ENCODE results near the gene FAM181A.

DNA sequence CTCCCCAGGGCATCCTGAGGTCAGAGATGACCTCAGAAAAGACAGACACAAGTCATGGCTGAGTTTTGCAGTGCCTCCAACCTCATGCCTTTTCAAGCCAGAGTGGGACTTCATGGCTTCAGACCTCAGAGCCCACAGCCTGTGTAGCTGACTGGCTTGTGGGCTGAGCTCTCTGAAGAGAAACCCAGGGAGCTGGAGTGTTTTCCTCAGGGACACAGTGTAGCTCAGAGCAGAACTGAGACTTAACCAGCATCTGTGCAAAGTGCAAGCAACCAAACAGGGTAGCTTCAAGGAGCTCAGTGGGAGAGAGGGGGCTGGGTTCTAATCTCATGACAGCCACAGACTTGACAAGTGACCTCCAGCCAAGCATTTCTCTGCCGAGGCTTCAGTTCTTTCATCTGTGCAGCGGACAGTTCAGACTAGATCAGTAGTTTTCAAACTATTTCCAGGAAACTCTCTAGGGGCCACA is 80.1 kb downstream of the LGMN start:
- PRO-cap = no peak

DNA sequence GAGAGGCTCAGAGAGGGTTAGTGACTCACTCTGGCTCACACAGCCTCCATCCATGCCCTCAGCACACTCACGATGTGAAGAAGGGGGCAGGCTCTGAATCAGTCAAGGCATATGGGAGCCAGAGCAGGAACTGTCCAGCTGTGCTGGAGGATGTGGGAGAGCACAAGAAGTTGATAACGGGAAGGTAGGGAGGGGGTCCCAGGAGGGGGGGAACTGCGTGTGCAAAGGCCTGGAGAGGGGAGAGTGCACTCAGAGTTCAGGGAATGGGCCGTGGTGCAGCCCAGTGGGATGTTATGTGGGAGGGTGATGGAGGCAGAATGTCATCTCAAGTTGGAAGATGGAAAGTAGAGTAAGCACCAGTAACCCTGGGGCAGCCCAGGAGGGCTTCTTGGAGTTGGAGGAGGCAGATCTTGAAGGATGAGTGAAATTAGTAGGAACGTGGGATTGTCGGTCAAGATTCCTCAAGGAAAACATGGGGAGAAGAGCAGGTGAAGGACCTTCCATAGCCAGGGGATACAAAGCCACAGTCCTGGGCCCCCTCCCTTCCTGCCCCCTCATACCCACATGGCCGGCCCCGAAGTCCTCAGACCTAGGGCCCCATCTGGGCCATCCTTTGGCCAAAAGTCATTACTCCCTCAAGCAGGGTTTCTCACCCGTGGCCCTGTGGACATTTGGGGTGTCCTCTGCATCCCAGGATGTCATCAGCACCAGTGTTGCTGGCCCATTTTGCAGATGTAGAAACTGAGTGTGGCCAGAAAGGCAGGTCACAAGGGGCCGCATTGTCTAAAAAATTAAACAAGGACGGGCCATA is 77.1 kb downstream of the LGMN start:
- PRO-cap = no peak

DNA sequence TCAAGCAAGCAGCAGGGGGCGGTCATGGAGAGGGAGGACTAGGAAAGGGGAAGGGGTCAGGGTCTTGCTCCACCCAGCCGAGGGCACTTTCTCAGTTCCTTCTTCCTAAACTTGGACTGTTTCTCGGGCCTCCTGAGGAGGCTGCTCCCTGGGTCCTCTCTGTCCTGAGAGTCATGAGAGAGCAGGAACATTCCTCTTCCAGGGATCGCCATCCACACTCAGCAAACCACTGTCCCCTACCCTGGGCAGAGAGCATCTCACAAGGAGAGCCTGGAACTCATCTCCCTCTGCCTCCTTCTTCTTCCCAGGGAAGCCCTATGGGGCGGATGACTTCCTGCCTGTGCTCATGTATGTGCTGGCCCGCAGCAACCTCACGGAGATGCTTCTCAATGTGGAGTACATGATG is 72.3 kb downstream of the LGMN start:
- PRO-cap = no peak

- PRO-cap = no peak
Measured at GRCh38 chr14:92690990-92691453, 57.4 kb downstream of the LGMN start.

DNA sequence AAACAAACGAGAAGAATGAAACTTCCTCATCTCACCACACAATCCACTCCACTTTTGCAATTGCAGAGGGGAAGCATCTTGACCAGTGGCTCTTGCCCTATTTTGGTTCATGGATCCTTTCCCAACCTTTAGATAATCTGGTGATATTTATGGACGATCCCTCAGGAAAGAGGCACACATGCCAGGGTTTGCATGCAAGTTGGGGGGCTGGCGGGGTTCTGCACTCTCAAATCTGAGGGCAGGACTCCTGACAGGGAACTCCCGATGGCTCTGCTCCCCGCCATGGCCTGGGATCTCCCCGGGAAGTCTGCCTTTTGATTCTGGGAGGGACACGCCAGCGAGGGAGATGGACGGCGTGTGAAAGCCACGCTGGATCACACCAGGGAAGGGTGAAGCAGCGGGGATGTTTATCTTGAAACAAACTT is 43.7 kb downstream of the LGMN start:
- PRO-cap = no peak

GRCh38 chr14:92797313-92797793 is 3.2 kb downstream of the GOLGA5 start:
- PRO-cap = no peak

- PRO-cap = no peak
Measured at GRCh38 chr14:92813294-92814163, 19.4 kb downstream of the GOLGA5 start.

GRCh38 chr14:93039417-93040125 is 76.2 kb downstream of the ITPK1 start:
- PRO-cap = no peak

- PRO-cap = no peak
Measured at GRCh38 chr14:93040377-93040893, 75.3 kb downstream of the ITPK1 start.

DNA sequence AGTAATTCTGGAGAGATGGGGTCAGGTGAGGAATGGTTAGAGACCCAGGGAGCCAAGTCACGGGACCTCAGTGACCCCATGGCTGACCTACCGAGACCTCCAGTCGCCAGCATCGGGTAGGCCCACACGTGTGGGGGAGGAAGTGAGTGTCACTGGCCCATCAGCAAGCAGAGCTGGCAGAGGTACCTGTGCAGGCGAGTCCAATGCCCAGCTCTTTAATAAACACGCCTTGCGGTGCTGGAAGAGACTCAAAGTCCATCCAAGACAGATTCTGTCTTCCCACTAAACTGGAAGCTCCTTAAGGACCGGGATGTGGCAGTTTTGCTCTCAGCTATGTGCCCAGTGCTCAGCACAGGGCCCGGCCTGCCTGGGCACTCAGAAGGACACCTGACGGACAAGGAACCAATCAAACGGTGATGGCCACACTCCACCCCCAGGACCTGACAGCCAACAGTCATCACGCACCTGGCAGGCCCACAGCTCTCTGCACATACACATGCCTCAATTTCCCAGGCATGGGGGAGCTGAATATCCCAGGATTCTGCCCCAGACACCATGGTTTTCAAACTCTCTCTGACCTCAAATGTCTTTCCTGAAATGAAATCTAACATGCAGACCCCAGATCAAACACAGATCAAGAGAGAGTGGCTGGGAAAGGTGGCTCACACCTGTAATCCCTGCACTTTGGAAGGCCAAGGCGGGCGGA is 64.9 kb downstream of the ITPK1 start:
- PRO-cap = no peak

- PRO-cap = no peak
Measured at GRCh38 chr14:93056570-93056896, 59.2 kb downstream of the ITPK1 start.

GRCh38 chr14:93064376-93064865 is 51.3 kb downstream of the ITPK1 start:
- PRO-cap = no peak

DNA sequence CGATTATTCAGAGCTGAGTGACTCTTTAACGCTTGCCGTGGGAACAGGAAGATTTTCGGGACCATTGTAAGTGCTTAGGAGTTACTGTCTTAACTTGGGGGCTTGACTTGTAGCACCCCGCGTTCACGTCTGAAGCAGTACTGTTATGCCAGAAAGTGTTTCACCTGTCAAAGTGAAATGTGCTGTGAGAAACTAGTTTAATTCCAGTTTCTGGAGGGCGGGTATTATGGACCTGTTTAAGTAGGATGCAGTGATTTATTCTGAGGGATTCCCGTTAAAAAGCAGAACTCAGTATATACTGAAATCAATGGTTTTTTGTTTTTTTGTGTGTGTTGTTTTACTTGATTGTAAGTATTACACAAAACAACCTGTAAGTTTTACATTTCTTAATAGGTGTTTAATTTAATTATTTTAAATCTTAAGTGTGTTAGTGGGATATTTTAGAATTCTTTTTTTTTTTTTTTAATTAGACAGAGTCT is 342 bp downstream of the LYSET start:
- PRO-cap = no peak

- PRO-cap = no peak
Measured at GRCh38 chr14:93787419-93787993, 779 bp downstream of the PRIMA1 start.

- PRO-cap = no peak
Measured at GRCh38 chr14:93927277-93928029, at the start of gene FAM181A. Gene FAM181A, plus strand, starts transcription at chr14:93927344.

DNA sequence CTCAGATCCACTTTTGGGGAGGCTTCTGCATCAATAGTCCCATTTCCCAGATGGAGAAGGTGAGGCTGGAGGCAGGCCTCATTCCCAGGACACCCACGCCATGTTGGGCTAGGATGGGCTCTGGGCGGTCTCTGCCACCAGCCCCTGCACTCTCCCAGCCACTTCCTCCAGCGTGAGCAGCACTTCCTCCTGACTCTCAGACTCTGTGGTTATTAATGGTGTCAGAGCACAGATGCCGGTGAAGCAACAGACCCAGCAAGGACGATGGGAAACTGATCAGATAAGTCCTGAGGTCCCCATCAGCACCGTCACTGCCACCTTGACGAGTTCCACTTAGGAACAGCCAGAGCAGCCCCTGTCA is 21.2 kb downstream of the ASB2 start:
- PRO-cap = no peak

GRCh38 chr14:93959212-93959897 is 17.0 kb downstream of the ASB2 start:
- PRO-cap = unidirectional peak, minus-strand start at chr14:93959410; unidirectional peak, plus-strand start at chr14:93959734

- PRO-cap = no peak
Measured at GRCh38 chr14:93959898-93960647, 16.3 kb downstream of the ASB2 start.

DNA sequence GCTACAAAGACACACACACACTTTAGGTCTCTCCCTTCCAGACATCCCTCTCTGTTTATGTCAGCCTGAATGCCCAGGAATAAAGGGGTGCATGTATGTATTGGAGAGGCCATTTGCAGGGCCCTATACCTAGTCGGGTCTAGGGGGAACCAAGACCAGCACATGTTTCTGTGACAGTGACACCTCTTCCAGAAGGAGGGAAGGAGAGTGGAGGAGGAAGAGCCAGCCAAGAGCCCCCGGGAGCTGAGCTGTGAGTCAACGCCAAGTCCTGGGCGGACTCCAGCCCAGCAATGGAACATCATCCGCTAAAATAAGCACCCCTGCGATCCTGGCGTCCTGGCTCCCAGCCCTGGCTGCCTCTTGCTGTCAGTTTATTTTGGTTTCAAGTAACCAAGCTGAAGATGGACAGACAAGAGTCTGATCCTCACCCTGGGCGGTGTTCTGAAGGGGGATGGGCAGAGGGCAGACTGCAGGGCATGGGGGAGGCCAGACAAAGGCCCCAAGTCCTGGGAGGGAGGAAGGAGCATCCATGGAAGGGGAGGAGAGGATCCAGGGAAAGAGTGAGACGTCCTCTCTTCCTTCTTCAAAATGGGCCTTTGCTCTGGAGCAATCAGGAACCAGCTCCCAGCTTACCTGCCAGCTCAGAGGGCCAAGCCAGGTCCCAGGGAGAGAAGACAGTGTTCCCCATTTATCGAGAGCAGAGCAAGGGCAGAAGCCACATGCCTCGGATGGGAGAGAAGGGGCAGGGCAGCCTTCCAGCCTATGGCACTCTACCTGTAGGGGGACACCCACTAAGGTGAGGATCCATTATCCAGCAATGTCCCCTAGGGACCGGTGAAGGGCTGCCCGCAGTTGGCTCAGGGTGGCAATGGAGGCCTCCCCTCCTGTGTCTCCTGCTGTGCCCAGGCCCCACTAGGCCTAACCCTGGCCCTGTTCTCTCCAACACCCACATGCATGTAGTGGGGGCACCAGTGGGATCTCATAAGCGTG is 4.6 kb upstream of the ASB2 start:
- PRO-cap = no peak

- PRO-cap = no peak
Measured at GRCh38 chr14:94054719-94055759, 26.0 kb downstream of the DDX24 start.

Data from neutrophil (primary cell).